ENCODE measurements around a stretch of chr13.

DNA sequence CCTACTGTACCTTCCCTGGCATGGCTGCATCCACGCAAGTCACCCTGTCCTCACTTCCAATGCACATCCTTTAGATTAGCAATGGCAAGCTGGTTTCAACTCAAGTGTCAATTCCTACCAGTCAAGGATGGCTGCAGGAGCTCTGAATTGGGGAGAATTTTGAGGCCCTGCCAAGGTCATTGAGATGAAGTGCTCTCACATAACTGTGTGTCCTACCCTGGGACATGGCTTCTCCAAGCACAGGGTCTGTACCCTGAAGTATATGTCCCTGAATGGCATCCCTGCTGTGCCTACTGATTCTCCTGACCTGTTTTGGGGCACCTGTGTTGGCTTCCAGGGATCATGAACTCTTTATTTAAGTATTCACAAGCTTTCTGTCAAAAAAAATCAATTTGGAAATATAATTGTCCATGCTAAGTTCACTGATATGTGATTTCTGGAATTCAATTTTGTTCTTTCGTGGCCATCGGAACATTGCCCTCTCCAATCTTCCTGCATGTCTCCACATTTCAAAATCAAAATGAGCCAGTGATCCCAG is 24.4 kb downstream of the COL4A1 start:
- PRO-cap, 2 experiments = no peak in any of the 2 experiments

DNA sequence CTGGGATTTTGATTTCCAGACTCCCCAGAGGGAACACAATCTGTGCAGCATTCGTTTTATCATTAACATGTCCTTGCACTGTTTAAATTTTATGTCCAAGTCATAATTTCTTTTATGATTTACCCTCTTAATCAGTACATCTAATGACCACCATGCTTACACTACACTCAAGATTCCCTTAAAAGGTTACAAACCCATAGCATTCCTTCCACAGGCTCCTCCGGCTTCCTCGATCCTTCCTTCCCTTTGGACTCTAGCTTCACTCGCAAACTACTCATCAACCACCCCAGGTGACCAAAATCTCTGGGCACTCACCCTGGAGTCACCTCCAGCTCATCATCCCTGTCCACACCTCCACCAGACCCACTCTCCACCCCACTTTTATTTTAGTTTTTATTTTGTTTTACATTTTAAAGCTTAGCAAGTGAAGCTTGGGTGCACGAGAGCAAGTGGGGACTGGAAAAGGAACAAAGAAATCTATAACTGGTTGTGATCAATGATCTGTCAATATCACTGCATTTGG is 16.6 kb downstream of the COL4A1 start:
- PRO-cap, 2 experiments = no peak in any of the 2 experiments

DNA sequence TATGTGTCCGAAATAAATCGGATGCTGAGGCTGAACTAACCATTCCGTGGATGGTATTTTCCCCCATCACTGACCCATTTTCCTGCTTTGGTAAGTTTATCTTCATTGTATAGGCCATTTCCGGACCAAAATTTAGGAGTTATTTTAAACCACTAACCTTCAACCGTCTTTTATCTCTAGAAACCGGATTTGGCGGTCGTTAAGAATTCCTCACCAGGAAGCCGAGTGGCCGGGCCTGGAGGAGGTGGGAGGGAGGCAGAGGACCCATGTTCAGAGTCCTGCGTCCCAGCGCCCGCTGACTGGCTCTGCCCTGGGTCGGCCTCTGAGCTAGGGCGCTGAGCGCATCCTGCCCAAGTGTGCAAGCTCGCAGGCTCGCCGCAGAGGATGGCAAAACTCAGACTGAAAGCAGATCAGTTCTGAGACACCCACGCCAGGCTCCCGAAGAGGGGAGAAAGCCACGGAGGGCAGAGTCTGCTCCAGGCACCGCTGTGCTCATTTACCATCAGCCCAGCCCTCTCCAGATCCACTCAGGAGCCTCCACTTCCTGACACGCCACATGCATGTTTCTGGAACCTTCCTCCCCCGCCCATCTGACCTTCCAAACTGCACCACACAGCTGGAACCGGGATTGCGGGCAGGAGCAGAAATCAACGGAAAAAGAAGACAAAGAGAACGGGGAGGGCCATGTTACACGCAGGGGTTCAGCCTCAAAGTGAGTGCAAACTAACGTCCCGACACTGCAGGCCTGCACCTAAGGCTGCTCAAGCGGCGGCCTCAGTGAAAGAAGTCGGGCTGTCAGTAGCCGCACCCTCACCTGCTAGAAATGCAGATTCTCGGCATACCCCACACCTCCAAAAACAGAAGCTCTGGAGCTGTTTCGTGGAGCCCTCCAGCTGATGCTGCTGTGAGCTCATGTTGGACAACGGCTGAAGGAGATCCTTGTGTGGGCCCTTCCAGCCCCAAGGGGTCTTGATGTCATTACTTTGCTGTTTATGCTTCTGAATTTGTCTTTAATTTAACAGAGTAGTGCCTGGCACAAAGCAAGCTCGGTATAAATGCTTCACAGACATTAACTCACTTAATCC is 8.2 kb downstream of the COL4A1 start:
- PRO-cap, 2 experiments = no peak in any of the 2 experiments

- PRO-cap, 2 experiments = no peak in any of the 2 experiments
Measured at GRCh38 chr13:110303964-110304994, 2.7 kb downstream of the COL4A1 start.

DNA sequence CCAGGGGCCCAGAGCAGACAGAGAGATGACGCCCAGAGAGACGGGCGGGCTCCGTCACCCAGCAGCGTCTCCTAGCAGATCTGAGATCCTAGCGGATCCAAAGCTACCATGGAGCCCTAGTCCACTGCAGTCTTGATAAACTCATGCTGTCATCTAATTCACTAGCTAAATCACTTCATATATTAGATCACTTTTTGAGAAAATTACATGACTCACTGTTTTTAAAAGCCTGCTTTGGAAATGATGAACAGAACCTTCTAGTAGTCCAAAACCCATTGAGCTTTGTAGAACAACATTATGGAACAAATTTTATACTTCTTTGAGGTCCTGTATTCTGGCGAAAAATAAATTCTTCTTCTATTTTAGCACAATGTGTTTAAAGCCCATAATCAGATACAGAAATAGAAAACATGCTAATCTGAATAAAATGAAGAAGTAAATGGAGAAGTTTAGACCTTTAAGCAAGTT is 21.6 kb downstream of the COL4A2 start:
- PRO-cap, 2 experiments = no peak in any of the 2 experiments

DNA sequence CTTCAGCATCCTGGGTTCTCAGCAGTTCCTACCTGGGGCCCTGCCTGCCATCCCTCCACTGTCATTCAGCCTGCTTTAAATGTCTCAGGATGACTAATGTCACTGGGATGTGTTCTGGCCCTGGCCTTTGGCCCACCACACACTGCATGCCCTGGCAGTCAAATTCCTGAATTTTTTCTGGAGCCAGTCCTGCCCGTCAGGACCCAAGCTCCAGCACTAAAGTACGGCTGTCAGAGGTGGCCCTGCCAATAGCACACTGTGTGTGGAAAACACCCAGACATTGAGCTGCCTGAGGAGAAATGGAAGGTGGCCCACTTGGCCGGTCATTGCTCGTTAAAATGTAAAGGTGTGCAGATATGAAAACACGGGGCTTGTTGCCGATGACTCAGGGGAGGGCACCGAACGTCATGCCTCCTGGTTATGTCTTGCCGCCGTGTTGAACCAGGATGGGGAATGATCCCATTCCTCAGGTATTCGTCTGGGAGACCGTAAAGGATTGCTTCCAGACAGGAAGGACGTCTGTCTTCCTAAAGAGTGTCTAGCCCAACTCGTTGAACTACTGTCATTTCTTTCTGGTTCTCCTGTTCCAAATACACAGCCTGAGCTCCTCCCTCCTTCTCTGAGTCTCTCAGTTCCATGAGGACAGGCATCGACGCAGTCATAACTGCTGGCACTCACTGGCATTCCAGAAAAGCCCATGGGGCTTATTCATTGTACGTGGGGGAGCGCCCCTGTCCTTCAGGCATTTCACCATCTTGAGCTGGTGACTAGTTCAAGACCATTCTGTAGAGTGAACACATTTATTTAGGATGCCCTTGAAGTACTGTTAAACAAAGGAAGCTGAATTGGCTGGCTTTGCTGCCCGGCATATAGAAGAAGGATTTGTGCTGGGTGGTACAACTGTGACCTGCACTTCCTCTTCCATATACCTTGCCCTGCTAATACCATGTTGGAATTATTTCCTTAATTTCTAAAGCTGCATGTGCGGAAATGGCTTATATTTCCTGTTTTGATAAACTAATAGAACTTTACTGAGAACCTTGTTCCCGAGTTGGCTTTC is 40.8 kb downstream of the COL4A2 start:
- PRO-cap, 2 experiments = no peak in any of the 2 experiments

- PRO-cap, 2 experiments = no peak in any of the 2 experiments
Measured at GRCh38 chr13:110398171-110398850, 91.2 kb downstream of the COL4A2 start.

DNA sequence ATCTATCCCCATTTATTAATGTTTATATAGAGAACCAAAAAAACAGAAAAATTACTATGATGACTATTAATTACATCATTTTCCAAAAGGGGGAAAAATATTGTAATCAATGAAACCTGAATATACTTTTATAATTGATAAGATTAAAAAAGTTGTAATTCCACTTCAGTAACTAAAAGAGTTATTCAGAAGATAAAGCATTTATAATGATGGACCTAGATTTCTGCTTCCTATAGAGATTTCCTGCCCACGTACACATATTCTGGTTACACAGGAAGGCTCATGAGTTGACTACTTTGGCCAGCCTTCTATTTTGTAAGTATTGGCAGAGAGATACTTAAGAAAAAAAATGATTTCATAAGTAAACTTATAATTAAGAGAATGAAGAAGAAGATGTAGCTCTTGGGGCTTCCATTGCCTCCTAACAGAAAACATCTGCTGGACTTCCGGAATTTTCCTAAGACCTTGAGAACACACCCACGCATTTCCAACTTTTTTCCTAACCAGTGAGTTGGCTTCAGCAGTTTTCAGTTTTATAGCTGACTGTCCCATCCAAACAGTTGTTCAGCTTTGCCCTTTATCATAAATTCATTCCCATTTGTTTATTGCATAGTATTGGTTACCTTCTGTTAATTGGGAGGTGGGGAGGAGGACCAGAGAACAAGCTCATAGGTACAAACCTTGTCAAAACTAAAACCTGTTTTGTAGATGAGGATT is 93.6 kb downstream of the COL4A2 start:
- PRO-cap, 2 experiments = no peak in any of the 2 experiments

DNA sequence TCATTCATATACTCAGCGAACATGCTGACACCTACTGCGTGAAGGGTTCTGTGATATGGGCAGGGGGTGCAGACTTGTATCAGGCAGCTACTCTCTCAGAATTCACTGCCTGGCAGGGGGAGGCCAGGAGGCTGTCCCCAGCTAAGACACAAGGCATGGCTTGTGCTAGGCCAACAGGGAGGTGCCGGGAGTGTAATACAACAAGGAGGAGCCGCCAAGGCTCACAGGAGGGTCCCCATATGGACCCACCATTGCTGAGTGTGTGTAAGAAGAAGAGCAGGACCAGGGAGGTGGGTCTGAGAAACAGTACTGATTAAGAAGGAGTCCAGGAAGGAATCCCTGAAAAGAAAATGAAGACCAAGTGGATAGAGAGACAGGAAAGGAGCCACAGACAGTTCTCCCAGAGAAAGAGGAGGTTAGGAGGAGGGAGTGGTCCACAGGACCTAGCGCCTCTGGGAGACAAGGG is 97.3 kb downstream of the COL4A2 start:
- PRO-cap, 2 experiments = no peak in any of the 2 experiments

DNA sequence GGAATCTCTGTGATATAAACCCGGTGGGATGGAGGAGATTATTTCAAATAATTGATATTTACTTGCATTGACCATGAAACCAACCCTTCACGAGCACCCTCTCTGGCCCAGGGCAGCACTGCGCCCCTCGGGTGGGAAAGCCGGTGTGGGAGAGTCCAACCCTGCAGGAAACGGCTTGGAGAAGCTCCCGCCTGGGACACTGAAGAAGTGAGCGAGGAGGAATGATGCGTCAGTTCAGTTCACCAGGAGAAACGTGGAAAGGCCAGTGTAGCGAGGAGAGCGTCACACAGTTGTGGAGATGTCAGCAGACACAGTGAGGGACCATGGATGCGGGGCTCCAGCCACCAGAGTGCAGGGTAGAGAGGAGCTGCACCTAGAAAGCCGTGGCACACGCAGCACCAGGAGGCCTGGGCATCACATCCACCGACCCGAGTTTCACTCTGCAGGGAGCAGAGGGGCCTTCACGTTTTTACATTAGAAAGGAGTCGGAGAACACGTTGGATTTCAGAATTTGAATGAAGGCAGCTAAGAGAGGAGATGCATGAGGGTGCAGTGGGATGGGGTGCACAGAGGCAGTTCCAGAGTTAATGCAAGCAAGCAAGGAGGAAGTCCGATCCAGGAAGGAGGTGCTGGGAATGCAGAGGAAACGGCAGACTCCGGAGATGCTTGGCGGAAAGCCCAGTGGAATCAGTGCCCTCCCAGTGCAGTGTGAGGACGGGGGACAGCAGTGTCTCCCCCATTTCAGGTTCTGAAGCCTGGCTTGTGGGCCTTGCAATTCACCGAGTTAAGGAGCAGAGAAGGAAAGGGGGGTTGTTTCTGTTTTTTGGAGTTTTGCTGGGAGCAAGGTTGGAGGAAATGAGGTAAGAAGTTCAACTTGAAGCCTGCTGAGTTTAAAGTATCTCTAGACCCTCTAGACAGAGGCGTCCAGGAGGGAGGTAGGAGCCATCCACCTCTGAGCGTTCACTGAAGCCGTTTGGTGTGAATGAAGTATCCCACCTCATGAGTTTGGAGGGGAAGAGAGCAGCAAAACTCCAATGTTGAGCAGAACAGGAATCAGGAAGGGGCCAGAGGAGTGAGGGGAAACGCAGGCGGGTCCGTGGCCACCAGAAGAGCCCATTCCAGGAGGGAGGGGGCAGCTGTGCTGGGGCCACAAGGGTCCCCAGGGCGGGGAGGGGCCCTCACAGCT is 100.4 kb downstream of the COL4A2 start:
- PRO-cap, 2 experiments = no peak in any of the 2 experiments

- PRO-cap, 2 experiments = no peak in any of the 2 experiments
Measured at GRCh38 chr13:110429557-110430158, 122.6 kb downstream of the COL4A2 start.

GRCh38 chr13:110470276-110470968 is 91.1 kb downstream of the RAB20 start:
- PRO-cap, 2 experiments = no peak in any of the 2 experiments

GRCh38 chr13:110483455-110483953 is 78.0 kb downstream of the RAB20 start:
- PRO-cap, 2 experiments = no peak in any of the 2 experiments

DNA sequence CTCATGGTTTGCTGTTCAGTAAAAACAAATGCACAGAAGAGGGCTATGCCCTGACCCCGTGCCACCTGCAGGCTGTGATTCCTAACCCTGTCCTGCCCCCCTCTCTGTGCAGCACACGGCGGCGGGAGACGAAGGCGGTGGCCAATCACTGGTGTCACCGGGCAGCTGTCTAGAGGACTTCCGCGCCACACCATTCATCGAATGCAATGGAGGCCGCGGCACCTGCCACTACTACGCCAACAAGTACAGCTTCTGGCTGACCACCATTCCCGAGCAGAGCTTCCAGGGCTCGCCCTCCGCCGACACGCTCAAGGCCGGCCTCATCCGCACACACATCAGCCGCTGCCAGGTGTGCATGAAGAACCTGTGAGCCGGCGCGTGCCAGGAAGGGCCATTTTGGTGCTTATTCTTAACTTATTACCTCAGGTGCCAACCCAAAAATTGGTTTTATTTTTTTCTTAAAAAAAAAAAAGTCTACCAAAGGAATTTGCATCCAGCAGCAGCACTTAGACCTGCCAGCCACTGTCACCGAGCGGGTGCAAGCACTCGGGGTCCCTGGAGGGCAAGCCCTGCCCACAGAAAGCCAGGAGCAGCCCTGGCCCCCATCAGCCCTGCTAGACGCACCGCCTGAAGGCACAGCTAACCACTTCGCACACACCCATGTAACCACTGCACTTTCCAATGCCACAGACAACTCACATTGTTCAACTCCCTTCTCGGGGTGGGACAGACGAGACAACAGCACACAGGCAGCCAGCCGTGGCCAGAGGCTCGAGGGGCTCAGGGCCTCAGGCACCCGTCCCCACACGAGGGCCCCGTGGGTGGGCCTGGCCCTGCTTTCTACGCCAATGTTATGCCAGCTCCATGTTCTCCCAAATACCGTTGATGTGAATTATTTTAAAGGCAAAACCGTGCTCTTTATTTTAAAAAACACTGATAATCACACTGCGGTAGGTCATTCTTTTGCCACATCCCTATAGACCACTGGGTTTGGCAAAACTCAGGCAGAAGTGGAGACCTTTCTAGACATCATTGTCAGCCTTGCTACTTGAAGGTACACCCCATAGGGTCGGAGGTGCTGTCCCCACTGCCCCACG is 49.4 kb downstream of the RAB20 start:
- PRO-cap, 2 experiments = no peak in any of the 2 experiments

DNA sequence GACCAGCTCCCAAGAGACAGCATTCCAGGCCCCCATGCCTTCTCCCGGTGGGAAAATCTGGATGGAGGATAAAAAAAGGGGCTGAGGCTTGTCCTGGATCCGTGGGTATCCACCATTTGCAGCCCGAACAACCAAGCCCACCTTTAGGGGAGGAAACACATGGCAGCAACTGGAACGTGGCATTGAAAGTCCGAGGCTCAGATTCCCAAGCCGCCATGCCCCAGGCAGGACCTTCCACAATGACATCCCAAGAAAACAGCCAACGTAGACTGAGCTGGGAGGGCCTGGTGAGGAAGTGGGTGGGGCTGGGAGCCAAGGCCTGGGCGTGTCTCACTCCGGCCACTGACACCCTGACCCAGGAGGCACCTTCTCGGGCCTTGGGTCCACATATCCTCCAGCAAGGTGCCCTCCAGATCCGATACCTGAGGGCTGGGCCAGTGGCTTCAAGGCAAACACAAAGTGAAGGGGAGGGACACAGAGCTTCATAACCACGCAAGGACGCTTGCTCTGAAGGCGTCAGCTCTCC is 43.0 kb downstream of the RAB20 start:
- PRO-cap, 2 experiments = no peak in any of the 2 experiments

DNA sequence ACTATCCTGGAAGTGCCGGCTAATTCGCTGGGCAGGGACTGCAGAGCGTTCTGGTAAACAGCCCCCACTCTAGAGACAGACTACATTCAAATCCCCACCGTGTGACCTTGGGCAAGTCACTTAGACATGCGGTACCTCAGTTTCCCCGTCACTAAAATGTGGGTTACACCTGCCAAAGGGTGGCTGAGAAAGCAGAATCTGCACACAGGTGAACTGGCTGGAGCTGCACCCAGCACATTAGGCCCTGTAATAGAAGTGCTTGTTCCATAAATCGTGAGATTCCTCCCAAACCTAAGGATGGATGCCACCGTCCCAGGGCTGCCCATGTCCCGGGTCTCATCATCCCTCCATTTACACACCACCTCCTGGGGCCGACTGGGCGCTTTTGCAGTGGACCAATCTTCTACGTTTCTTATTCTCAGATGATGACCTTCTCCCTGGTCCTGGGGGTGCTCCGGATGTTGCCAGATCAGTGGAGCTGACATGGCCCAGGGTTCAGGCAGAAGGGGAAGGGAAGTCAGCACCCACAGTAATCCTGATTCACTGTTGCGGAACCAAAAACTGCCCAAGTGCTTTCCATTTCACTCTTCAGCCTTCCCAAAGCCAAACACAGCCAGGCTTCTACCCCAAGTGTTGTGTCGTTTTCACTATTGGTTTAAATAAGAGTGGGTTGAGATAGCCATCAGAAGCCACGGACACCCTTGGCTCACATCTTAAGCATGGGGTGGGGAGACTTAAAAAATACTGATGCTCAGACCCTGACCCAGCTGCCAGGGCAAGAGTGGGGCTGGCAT is 29.9 kb downstream of the RAB20 start:
- PRO-cap, 2 experiments = peak in 2 of 2 experiments; most common plus-strand start position 584 of the sequence (in 1); most common minus-strand start position 210 of the sequence (in 1)

- PRO-cap, 2 experiments = no peak in any of the 2 experiments
Measured at GRCh38 chr13:110546897-110547507, 14.5 kb downstream of the RAB20 start.

DNA sequence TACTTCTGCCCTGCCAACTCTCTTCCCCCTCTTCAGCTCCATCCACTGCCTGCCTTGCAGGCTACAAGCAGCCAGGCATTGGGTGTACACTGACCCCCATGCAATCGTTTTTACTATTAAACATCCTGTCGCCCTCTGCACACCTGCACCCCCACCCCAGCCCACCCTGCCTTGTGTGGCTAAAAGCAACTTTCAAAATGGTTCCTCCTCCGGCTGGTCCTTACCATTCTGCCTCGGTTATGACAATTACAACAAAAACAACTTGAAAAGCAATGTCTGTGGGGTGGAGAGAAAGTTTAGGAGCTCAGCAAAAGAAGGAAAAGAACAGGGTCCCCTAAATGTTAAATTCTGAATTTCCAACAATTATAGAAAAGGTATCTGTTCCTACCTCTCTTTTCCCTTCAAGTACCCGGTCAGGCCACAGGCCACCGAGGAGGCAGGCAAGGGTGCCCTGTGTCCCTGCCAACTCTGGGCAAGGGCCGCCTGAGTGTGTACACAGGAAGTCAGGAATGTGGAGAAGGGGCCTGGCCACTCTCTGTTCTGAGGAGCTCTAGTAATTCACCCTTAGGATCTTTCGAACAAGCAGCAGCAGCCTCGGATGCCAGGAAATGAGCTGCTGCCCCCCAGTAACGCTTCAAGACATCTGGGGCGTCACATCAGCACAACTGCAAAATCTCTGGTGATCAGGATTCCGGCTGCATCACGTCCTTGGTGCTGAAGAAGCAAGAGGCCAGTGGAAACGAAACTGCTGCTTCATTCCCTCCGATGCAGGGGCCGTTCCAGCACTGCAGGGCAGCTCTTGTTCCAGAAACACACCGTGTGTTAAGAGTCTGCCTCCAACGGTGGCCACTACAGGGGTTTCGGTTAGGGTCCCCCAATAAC is 2.2 kb downstream of the RAB20 start:
- PRO-cap, 2 experiments = peak in 2 of 2 experiments; most common plus-strand start position 756 of the sequence (in 1); most common minus-strand start position 236 of the sequence (in 1)

- PRO-cap, 2 experiments = no peak in any of the 2 experiments
Measured at GRCh38 chr13:110617692-110618265, 2.4 kb downstream of the NAXD start.

DNA sequence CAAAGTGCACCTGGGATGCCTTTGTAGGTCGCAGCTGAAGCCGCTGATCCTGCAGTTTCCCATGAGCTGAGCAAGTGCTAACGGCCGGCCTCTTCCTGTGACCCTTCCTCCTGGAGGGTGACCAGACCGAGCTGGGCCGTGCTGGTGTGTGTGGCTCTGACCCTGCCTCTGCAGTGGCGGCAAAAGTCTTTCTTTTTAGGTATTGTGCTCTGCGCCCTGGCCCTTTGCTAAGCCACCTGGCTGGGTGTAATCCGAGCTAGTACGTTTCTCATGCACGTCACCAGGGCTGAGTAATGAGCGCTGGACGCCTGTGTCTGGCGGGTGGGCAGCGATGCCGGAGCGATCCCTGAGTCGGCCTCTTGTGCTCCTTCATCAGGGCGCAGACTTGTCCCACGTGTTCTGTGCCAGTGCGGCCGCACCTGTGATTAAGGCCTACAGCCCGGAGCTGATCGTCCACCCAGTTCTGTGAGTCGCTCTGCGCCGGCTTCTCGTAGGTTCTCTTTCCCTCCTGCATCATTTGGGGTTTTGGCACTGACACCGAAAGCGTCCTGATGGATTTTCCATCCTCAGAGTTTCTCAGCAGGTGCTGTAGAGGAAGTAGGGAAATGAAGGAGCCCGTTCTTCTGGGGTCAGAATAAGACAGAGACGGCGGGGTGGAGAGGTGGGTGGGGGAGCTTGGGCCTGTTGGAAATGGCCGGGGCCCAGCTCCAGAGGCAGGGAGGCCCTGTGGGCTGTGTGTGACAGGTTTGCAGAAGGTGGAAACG is 9.7 kb downstream of the NAXD start:
- PRO-cap, 2 experiments = peak in 1 of 2 experiments; most common plus-strand start position 651 of the sequence (in 1)

Measured in monocyte (primary cell).